ENCODE measurements around the gene SLC43A2.

DNA sequence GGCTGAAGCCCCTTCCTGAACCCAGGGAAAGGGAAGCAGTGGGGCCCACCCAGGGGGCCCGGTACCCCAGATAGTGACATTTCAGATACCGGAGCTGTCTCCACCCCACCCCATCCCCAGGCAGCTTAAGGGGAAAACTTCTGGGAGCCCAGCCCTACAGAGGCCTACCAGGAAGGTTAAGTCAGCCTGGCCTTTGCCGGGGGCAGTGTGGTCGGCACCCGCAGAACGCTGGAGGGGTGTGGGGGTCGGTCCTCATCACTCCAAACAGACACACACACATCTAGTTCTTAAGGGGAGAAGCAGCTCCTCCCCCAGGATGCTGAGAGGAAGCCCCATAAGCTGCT lies 1.1 kb upstream of the ABR start:
- PRO-cap: no peak
CAGE:
- cytosol, long polyA plus RNA: no peak
- long polyA plus RNA: no peak
- nucleus, long polyA plus RNA: no peak

DNA sequence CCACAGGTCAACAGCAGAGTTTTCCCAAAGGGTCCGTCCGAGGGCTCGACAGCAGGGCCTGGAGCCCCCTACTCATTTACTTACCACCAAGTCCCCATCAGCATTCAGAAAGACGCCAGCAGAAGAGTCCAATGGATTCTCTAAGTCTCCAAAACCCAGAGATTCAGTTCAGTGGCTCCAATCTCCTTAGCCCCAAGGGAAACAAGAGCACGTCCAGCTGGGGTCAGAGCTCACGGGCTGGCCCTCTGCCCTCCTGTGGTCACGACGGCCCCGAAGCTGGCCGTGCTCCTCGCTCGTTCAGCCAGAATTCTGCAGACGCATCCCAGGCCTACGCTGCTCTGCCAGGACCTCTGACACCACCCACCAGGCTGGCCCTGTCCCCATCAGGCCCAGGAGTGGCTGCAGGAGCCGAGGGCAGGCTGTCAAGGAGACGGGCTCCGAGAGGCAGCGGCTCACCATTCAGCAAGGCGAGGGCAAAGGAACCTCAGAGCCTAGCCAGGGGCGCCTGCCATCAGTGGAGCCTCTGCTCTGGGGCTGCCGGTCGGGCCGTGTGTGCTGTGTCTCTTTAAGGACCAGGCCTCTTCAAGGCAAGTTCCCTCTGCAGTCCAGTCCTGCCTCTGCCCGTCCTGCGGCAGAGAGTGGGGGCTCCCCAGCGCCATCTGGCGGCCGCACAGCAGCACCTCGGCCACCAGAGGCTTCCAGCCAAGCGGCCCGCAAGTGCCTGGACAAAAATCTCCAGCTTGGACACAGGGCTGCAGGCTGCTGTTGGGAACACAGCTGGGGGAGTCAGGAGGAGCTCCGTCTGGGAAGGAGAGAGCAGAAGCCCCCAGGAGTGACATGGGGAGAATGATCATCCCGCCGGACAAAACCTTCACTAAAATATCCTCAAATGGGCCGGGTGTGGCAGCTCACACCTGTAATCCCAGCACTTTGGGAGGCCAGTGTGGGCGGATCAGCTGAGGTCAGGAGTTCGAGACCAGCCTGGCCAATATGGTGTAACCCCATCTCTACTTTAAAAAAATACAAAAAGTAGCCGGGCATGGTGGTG lies 7.3 kb upstream of the ABR start:
- PRO-cap: no peak
CAGE:
- cytosol, long polyA plus RNA: no peak
- long polyA plus RNA: no peak
- nucleus, long polyA plus RNA: no peak

DNA sequence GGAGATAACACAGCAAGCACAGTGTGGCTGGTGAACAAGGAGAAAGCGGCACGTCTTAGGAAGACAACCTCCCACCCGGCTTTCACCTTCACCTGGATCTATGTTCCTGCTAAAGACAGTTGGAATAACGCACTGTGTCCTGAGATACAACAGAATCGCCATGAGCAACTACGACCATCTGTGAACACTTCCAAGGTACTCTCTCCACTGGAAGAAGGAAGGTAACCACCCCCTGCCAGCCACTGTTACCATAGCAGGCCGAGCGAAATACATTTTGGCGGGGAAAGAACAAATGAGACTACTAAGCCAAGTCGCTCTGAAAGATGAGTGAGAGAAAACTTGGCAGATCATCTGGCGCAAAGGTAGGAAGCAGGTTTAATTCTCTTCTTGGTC lies 9.9 kb downstream of the CRK start:
- PRO-cap: no peak
CAGE:
- cytosol, long polyA plus RNA: no peak
- long polyA plus RNA: no peak
- nucleus, long polyA plus RNA: no peak

- PRO-cap: no peak
CAGE:
- cytosol, long polyA plus RNA: no peak
- long polyA plus RNA: no peak
- nucleus, long polyA plus RNA: no peak
Measured at GRCh38 chr17:1454569-1455059, 1.4 kb downstream of the CRK start.

- PRO-cap: unidirectional peak, plus-strand start at chr17:1455503
CAGE:
- cytosol, long polyA plus RNA: no peak
- long polyA plus RNA: no peak
- nucleus, long polyA plus RNA: no peak
Measured at GRCh38 chr17:1455060-1455794, 805 bp downstream of the CRK start.

DNA sequence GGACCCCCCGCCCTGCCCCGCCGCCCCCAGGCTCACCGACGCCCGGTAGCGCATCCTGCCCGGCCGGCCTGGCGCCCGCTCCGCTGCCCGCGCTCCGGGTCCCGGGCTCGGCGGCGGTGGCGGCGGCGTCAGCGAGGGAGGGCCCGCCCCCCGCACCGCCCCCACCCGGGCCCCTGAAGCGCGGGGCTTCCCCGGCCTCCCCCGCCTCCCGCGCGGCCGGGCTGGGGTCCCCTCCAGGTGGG lies 6.9 kb downstream of the MYO1C start:
- PRO-cap: bidirectional peak, plus-strand start outside the sequence, minus-strand start at position 94 of the sequence
CAGE:
- cytosol, long polyA plus RNA: no peak
- long polyA plus RNA: no peak
- nucleus, long polyA plus RNA: no peak

GRCh38 chr17:1491472-1492495 lies 702 bp downstream of the MYO1C start:
- PRO-cap: no peak
CAGE:
- cytosol, long polyA plus RNA: no peak
- long polyA plus RNA: no peak
- nucleus, long polyA plus RNA: no peak

DNA sequence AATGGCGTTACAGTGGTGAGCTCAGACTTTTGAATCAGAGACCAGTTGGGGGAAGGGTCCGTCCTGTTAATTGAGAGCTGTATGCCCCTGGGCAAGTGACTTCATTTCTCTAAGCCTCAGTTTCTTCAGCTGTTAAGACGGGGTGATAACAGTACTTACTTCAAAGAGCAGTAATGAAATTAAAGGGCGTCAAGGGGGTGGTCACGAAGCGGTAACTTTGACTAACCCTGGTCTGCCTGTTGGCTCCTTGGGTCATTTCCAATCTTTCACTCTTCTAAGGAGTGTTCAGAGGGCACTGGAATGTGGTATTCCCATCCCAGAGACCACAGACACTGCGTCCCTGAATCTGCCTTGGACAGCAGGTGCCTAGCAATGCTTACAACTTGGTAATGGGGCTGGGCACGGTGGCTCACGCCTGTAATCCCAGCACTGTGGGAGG lies 8.9 kb upstream of the MYO1C start:
- PRO-cap: no peak
CAGE:
- cytosol, long polyA plus RNA: no peak
- long polyA plus RNA: no peak
- nucleus, long polyA plus RNA: no peak

GRCh38 chr17:1503742-1504174 lies 11.3 kb upstream of the MYO1C start:
- PRO-cap: no peak
CAGE:
- cytosol, long polyA plus RNA: no peak
- long polyA plus RNA: no peak
- nucleus, long polyA plus RNA: no peak

GRCh38 chr17:1592579-1593738 lies 30.4 kb upstream of the PITPNA start:
- PRO-cap: no peak
CAGE:
- cytosol, long polyA plus RNA: no peak
- long polyA plus RNA: no peak
- nucleus, long polyA plus RNA: no peak

DNA sequence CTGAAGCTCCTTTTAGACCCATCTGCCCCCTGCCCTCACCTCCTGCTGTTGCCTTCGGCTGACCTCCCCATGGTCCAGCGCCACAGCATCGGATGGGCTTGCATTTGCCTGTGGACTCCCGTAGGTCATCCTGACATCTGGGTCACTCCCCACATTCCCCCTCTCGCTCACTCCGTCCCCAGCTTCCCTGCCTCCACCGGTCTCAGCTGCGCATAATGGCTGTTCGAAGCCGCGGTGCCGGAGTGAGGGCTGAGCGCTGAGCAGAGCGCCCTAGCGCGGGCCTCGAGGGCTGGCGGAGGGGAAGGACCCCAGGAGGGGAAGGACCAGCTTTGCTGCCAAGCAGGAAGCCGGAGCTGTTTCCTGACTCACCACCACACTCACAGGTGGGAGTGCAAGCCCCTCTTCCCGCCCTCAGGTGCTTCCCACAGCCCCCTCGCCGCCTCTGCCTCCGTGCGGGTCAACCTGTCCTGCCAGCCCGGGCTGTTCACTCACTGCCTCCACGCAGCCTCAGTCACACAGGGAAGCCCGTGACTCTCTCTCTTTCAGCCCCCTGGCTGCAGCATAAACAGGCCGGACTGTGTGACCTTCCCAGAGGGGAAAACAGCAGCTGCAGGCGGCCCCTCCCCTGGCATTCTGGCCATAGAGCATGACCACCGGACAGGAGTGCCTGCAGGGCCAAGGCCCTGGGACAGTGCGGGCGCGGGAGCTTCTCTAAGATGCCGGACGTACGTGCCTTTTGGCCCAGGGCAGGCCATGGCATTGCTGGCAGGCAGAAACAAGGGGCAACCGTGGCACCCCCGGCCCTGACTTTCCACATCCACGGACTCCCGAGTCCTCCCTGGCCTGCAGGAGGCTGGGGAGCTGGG lies 23.7 kb downstream of the SLC43A2 start:
- PRO-cap: no peak
CAGE:
- cytosol, long polyA plus RNA: no peak
- long polyA plus RNA: no peak
- nucleus, long polyA plus RNA: no peak

DNA sequence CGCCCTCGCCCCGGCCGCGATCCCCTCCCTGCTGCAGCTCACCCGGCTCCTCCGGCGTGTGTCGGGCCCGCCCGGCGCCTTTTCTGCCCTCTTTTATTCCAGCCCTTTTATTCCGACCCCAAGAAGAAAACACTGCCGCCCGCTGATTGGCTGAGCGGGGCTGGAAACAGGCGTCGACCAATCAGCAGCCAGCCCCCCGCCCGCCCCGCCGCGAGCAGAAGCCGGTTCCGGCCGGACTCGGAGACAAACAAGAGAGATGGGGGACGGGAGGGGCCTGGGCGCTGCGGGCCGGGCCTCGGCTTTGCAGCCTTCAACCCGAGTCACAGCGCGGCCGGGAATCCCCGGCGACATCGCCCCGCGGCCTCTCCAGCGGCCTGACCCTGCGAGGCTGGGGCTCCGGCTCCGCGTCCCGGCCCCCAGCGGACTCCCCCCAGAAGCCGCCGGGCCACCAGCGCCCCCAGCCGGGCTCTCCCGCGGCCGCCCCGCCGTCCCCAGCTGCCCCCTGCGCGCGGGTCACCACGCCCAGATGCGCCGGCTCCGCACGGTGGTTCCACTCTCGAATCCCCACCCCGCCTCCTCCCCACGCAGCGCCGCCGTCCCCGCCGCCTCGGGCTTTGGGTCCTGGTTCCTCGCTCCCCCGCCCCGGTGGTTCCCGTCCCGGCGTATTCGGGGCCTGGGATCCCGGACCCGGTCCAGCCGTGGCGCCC lies at the start of gene SLC43A2:
Gene SLC43A2 (minus strand): TSS at position 83 of the 707 bp plus-strand sequence.
- PRO-cap: bidirectional peak, plus-strand start at position 253 of the sequence, minus-strand start at position 83 of the sequence
CAGE:
- cytosol, long polyA plus RNA: no peak
- long polyA plus RNA: no peak
- nucleus, long polyA plus RNA: no peak

DNA sequence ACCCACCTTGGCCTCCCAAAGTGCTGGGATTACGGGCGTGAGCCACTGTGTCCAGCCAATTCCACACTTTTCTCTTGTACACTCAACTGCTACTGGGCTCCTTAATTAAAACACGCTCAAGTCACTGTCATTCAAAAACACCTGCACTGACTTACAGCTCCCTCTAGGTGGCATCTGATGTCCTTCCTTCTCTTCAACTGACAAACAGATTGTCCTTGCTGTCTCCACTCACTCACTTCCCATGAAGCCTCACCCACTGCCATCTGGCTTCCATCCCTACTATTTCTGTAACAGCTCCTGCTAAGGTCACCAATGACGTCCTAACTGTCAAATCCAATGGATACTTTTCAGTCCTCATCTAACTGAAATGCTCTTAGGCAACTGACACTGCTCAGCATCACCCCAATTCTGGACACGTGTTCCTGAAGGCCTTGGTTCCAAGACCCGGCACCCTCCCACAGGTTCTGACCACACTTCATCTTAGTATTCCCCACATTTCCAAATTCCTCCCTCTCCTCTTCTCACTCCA lies 15.3 kb downstream of the PRPF8 start:
- PRO-cap: no peak
CAGE:
- cytosol, long polyA plus RNA: no peak
- long polyA plus RNA: no peak
- nucleus, long polyA plus RNA: no peak

DNA sequence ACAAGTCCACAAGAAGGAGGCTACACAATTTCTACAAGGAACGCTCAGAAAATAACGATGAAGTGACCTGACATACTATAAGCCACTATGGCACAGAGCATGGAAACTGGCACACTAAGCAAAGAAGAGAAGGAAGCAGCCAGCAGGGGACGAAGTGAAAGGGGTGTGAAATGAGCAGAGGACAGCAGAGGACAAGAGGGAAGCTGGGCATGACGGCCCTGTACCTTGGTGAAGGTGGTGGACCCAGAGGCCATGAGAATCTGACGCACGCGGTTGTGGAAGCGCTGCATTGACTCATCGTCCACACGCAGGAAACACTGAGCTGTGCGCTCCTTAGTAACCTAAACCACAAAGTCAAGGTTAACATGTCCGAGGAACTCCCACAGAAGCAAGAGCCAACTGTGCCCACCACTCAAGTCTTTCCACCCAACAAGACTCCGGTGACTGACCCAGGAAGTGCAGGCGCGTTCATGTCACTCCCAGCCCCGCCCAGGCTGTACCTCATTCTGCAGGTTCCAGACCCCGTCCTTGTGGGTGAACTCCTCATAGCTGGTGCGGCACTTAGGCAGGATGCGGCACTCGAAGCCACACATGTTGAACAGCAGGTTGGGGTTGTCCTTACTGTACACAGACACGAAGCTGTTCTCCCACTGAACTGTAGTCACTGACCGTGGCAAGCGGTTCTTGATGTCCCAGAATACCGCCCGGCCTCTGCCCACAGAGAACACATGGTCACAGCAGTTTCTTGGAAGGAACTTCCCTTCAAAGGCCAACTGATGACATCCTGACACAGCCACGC lies 11.6 kb downstream of the PRPF8 start:
- PRO-cap: no peak
CAGE:
- cytosol, long polyA plus RNA: no peak
- long polyA plus RNA: no peak
- nucleus, long polyA plus RNA: no peak

DNA sequence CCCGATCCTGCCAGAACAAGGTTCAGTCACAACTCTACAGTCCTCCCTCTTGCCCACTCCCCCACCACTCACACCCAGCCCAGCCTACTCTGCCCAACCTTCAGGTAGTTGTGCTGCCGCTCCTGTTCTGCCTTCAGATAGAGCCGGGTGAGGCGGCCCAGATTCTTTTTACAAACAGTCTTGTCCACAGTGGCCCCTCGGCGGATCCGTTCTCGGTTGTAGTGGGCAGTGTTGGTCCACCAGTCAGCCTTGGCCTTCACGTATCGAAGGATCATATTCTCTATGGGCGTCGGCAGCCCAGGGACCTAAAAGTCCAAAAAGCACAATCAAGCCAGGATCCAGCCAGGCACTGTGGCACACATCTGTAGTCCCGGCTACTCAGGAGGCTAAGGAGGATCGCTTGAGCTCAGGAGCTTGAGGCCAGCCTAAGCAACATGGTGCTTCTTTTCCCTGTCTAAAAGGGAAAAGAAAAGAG lies 8.2 kb downstream of the PRPF8 start:
- PRO-cap: no peak
CAGE:
- cytosol, long polyA plus RNA: no peak
- long polyA plus RNA: no peak
- nucleus, long polyA plus RNA: no peak

- PRO-cap: no peak
CAGE:
- cytosol, long polyA plus RNA: no peak
- long polyA plus RNA: no peak
- nucleus, long polyA plus RNA: no peak
Measured at GRCh38 chr17:1721967-1722445, 2.5 kb upstream of the WDR81 start.

DNA sequence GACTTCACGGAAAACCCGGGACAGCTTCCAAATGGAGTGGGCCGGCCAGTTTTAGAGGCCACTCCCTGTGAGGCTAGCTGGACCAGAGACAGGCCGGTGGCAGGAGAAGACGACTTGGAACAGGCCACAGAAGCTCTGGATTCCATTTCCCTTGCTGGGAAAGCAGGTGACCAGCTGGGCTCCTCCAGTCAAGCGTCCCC lies 2.2 kb downstream of the WDR81 start:
- PRO-cap: no peak
CAGE:
- cytosol, long polyA plus RNA: no peak
- long polyA plus RNA: no peak
- nucleus, long polyA plus RNA: no peak

DNA sequence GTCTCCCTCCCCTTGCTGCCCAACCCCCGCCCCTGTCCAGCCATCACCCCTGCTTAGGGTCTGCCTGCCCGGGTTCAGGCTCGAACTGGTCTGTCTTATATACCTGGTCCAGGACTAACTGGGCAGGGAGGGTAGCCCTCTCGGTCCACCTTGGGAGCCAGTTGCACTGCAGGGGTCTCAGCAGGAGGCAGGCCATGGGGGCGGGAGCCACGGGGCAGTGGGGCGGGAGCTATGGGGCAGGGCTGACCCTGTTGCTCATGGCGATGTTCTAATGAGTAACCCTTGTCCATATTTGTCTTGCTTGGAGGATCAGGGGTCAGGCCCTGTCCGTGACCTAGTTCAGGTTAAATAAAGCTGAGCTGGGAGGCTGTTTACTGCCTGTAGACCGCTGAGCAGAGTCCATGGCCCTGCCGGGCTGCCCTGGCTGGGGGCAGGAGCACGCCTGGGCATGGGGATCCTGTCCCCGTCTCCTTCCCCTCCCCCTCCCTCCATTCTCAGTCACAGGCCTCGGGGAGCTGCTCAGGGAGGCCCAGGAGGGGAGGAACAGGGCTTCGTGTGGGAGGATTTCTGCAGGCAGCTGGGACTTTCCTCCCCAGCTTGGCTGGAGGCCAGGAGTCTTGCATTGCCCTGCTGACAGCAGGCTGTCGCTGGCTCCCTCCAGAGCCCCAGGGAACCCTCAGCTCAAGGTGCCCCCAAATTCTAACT lies 6.3 kb upstream of the SERPINF2 start:
- PRO-cap: no peak
CAGE:
- cytosol, long polyA plus RNA: no peak
- long polyA plus RNA: no peak
- nucleus, long polyA plus RNA: no peak

GRCh38 chr17:1800244-1800761 lies 29.4 kb downstream of the SMYD4 start:
- PRO-cap: no peak
CAGE:
- cytosol, long polyA plus RNA: no peak
- long polyA plus RNA: no peak
- nucleus, long polyA plus RNA: no peak

DNA sequence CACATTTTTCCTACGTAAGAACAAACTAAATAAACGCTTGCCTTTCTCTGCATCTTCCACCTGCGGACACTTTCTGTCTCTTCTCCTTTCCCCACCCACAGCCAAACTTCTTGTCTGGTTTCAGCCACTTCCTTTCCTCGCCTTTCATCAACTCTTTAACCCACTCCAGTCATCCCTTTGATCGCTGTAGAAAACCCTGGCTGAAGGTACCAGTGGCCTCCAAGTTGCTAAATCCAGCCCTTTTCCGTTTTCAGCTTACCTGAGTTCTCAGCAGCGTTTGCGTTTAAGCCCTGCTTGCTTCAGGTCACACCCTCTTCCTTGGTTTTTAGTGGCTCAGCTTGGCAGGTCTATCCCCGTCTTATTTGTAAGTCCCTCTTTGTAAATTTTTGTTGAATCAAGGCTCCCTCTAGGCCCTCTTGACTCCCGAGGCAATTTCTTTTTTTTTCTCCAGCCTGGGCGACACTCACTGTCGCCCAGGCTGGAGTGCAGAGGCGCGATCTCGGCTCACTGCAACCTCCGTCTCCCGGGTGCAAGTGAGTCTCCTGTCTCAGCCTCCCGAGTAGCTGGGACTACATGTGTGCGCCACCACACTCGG lies 626 bp downstream of the RPA1 start:
- PRO-cap: no peak
CAGE:
- cytosol, long polyA plus RNA: no peak
- long polyA plus RNA: no peak
- nucleus, long polyA plus RNA: no peak

Data from A549 (cell line).